Measurements from ENCODE around the genes KRT80, KRT84 and KRT78.

DNA sequence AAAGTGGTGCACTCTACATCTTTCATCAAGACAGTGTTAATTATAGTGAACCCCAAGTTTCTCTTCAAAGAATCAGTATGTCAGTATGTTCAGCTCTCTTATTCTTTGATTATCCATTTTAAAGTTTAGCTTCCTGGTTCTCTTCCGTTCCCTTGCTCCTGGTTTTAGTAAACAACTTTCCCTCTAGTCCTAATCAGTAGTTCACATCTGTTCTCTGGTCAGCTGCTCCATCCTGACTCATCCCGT is 3.4 kb upstream of the ANKRD33 start:
- PRO-cap, 3 experiments = no peak in any of the 3 experiments
- RAMPAGE, long total RNA = no peak
- RRBS, 2 experiments = no CpG with 5 or more reads among the region's 2 CpGs

DNA sequence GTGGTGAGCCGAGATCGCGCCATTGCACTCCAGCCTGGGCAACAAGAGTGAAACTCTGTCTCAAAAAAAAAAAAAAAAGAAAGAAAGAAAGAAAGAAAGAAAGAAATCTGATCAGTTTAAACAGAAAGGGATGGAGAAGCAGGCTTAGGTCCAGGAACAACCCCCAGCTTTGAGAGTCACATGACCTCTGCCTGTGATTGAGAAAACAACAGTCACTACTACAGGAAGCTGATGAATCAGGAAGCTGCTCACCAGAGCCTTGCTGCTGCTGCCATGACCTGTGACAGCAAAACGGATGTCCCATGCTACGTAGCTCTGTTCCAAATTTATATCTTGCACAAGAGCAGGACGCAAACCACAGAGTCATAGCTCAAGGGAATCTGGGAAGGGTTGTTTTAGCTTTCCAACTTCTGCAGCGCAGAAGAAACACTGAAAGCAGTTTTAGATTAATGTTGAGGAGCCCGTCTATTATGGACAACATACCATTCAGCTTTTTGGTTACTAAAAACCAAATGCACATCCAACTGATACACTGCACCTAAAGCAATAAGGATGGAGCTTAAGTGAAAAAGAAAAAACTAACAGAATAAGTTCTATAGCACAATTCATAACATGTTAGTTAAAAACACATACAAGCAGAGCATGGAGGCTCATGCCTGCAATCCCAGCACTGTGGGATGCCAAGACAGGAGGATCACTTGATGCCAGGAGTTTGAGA is 1.9 kb upstream of the ANKRD33 start:
- PRO-cap, 3 experiments = no peak in any of the 3 experiments
- RAMPAGE, long total RNA = no peak
- RRBS, 2 experiments = no CpG with 5 or more reads among the region's 8 CpGs

GRCh38 chr12:51906363-51906609 is 1.0 kb upstream of the ACVRL1 start:
- PRO-cap, 3 experiments = no peak in any of the 3 experiments
- RAMPAGE, long total RNA = no peak
- RRBS, 2 experiments = no CpG with 5 or more reads among the region's 1 CpG

- PRO-cap, 3 experiments = no peak in any of the 3 experiments
- RAMPAGE, long total RNA = no peak
- RRBS, 2 experiments = no CpG with 5 or more reads among the region's 10 CpGs
Observed at GRCh38 chr12:52008441-52009418, 2.0 kb downstream of the TAMALIN start.

DNA sequence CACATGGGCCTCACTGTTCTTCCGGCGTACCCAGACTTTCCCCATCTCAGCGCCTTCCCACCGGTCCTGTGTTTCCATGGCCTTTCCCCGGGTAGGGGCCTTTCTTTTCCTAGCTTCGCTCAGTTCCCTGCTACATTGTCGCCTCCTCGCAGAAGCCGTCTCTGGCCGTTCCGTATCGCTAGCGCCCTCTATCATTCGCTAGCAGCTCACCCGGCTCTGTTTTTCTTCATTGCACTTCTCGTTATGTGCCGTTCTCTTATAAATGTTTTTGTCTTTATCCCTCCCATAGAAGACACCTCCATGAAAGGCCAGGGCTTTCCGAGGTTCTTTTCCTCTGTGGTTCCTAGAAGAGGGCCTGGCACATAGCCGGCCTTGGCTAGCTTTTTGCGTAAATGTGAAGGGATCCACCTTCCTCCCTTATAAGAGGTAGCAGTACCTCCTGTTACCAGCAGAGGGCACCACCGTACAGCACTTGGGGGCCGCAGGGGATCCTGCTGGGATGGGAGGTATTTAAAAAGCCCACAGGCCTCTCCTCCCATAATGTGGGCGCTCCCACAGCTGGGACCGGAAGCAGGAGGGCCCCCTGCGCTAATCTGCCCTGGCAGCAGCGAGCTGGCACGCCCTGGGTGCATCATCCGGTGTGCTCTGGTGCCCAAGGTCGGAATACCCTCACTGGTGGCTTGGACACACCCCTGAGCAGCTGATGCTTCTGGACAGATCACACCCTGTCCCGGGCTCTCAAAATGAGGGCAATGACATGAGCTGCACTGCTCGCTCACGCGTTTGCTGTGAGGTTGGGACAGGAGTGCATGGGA is 18.8 kb downstream of the TAMALIN start:
- PRO-cap, 3 experiments = peak in 3 of 3 experiments; most common plus-strand start position 741 of the sequence (in 2); most common minus-strand start position 163 of the sequence (in 2)
- RAMPAGE, long total RNA = no peak
- RRBS, 2 experiments = 1 to 3% methylated on average over 12 of the region's 33 CpGs

GRCh38 chr12:52042581-52043055 is 8.6 kb upstream of the NR4A1 start:
- PRO-cap, 3 experiments = no peak in any of the 3 experiments
- RAMPAGE, long total RNA = no peak
- RRBS, 2 experiments = no CpG with 5 or more reads among the region's 5 CpGs

- PRO-cap, 3 experiments = peak in 3 of 3 experiments; most common plus-strand start chr12:52044702 (in 2); most common minus-strand start chr12:52044549 (in 3)
- RAMPAGE, long total RNA = no peak
- RRBS, 2 experiments = 9 to 11% methylated on average over 4 of the region's 28 CpGs
Observed at GRCh38 chr12:52043848-52044882, 7.1 kb upstream of the NR4A1 start.

DNA sequence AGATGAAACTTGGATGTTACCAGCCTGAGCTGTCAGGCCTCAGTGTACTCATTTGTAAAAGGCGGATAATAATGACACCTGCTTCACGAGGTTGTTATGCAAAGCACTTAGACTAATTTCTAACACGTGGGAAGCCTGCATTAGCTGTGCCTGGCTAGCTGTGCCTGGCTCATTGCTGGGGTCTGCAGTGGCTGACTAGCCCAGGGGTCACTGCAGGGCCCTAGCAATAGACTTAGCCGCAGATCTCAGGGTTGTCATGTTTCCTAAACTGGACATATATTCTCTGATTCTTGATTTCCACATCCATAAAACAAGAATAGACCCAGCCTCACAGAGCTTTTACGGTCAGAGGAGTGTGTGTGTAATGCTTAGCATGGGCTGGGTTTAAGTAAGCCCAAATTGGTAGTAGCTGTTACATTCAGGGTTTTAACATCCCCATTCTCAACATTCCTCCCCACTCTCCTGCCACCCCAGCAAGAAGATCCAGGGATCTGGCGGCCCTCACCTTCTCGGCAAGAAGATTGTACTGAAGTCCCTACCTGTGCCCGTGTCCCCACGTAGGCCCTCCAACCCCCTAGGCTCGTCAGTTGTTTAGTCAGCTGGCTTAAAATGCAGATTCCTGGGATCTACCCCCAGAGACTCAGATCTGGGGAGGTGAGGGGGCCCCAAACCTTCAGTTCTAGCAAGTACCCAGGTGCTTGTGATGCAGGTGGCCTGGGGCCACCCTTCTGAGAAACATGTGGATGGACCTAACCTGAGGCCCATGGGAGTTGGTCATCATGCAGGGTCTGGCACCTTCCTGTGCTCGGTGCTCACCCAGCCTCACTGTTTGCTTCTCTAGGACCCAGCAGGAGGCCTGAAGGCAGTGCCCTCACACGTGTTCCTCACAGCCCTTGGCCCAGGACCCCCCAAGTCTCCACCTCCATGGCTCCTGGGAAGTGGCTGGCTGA is 8.6 kb downstream of the NR4A1 start:
- PRO-cap, 3 experiments = no peak in any of the 3 experiments
- RAMPAGE, long total RNA = no peak
- RRBS, 2 experiments = no CpG with 5 or more reads among the region's 12 CpGs

GRCh38 chr12:52068988-52069271 is 848 bp upstream of the ATG101 start:
- PRO-cap, 3 experiments = no peak in any of the 3 experiments
- RAMPAGE, long total RNA = no peak
- RRBS, 2 experiments = no CpG with 5 or more reads among the region's 4 CpGs

DNA sequence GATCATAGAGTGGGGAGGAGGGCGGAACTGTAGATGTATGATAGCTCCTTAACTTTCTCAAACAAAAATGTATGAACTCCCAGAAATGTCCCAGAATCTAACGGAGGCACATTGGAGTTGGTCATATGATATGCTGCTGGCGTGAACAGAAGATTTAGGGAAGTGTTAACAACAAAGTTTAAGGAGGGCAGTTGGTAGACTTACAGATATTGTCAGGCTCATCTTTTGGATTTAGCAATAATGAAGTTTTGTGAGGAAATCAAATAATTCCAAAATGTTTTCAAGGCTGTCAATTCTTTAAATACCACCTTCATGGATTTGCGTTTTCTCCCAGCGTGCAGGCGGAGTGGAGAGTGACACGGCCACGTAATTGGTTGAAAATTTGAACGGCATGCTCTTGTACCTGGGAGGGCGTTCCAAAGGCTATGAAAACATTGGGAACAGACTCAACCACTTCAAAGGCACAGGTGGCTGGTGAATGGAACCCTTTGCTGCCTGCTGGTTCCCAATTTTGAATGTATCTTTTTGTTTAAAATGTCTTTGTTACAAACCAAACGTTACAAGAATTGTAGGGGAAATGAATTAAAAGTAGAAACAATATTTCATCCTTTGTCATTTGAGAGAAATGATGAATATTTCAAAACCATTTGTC is 12.3 kb downstream of the SMIM41 start:
- PRO-cap, 3 experiments = no peak in any of the 3 experiments
- RAMPAGE, long total RNA = no peak
- RRBS, 2 experiments = no CpG with 5 or more reads among the region's 11 CpGs

DNA sequence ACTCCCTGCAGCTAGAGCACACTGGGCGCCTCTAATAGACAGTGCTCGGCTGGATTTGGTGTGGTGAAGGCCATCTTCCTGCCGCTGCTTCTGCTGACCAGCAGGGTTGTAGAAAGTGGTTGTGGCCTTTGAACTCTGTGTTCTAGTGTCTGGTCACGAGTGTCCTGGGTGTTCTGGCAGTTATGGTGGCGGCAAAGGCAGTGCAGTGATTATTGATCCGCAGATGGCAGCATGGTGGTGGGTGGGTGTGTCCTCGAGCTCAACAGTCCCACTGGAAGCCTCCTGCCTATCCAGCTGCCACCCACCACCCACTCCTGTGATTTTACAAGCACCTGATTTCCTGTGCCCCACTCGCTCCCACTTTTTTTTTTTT is 43.4 kb downstream of the SMIM41 start:
- PRO-cap, 3 experiments = no peak in any of the 3 experiments
- RAMPAGE, long total RNA = no peak
- RRBS, 2 experiments = no CpG with 5 or more reads among the region's 8 CpGs

DNA sequence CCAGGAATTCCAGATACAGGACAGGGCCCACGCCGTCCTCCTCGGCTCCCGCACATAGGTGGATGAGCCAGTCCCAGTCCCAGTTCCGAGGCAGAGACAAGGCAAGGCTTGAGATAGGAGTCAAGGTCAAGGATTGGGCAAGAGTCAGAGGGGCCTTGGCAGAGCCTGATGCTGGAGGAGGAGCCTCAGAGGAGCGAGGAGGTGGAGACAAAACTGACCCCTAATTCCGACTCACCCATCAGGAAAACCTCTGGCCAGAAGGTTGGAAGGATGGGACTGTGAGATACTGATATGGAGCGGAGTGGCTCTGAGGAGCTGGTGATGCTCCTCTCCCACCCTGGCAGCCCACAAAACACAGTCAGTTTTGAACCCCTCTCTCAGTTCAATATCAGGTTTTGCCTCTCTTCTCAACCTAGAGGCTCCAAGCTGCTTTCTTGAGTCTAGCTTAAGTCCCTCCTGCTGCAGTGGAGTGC is 20.9 kb downstream of the KRT80 start:
- PRO-cap, 3 experiments = no peak in any of the 3 experiments
- RAMPAGE, long total RNA = no peak
- RRBS, 2 experiments = no CpG with 5 or more reads among the region's 8 CpGs

DNA sequence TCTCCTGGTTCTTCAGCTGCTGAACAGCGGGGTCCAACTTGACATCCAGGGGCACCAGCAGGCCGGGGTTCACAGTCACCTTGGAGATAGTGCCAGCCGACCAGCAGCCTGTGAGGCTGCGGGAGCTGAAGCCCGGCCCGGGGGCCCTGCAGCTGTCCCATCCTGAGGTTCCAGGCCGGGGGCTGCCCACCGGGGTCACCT is 261 bp downstream of the KRT80 start:
- PRO-cap, 3 experiments = no peak in any of the 3 experiments
- RAMPAGE, long total RNA = no peak
- RRBS, 2 experiments = 28 to 29% methylated on average over 6 of the region's 8 CpGs

- PRO-cap, 3 experiments = peak in 1 of 3 experiments; most common minus-strand start chr12:52192014 (in 1)
- RAMPAGE, long total RNA = no peak
- RRBS, 2 experiments = 23 to 24% methylated on average over 3 of the region's 21 CpGs
Observed at GRCh38 chr12:52191854-52192965, at the start of gene KRT80. KRT80 (minus strand) TSS chr12:52192014.

- PRO-cap, 3 experiments = no peak in any of the 3 experiments
- RAMPAGE, long total RNA = no peak
- RRBS, 2 experiments = no CpG with 5 or more reads among the region's 7 CpGs
Observed at GRCh38 chr12:52193909-52194412, 2.1 kb upstream of the KRT80 start.

DNA sequence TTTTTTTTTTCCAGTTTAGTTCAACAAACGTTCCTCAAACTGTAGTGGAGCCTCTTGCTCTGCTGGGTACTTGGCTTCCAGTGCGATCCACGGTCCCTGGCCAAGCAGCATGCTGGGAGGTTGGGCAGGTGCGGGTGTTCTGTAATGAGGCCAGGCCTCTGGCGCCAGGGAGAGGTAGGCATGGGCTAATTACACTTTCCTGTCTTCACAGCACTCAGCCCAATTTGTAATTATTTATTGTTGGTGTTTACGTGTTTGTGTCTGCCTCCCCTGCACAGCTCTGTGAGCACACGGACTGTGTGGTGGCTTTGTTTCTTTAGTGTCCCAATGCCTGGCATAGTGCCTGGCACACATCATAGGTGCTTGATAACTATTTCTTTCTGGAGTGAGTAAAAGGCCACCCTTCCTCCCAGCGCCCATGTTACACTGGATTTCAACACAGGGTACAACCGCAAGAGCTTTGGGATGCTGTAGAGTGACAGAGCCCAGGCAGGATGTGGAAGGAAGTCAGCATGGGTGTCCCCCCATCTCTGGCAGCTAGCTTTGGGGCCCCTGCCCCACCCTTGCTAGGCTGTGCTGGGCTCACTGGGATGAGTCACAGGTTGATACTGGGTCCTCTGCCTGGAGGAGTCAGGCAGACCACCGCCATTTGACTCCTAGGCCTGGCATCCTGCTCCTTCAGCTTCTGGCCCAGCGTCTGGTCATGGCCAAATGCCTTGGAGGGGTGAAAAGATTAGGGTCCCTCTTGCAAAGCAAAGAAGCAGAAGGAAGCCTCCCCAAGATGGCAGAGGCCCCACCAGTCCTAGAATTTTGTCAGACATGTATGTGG is 6.0 kb upstream of the KRT80 start:
- PRO-cap, 3 experiments = no peak in any of the 3 experiments
- RAMPAGE, long total RNA = no peak
- RRBS, 2 experiments = no CpG with 5 or more reads among the region's 11 CpGs

DNA sequence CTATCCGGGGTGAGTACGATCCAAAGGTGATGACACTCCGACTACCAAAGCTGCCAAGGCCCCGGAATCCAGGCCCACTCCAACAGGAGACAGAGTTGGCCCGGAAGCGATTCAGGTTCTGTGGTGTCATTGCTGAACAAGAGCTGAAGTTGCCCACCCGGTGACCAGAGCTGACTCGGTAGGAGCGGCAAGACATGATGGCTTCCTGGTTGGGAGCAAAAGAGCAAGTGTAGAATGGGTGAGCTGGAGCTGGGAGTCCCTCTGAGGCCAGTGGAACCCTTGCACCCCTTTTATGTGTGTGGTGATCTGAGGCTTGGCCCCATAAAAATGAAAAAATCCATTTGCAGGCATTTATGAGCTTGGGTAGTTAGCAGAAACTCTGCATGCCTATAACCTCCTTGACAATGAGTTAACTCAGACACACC is at the start of gene KRT84:
TSS of gene KRT84 (minus strand) at position 263 of the 425 bp plus-strand sequence.
- PRO-cap, 3 experiments = no peak in any of the 3 experiments
- RAMPAGE, long total RNA = no peak
- RRBS, 2 experiments = 54 to 56% methylated on average over 7 of the region's 9 CpGs

DNA sequence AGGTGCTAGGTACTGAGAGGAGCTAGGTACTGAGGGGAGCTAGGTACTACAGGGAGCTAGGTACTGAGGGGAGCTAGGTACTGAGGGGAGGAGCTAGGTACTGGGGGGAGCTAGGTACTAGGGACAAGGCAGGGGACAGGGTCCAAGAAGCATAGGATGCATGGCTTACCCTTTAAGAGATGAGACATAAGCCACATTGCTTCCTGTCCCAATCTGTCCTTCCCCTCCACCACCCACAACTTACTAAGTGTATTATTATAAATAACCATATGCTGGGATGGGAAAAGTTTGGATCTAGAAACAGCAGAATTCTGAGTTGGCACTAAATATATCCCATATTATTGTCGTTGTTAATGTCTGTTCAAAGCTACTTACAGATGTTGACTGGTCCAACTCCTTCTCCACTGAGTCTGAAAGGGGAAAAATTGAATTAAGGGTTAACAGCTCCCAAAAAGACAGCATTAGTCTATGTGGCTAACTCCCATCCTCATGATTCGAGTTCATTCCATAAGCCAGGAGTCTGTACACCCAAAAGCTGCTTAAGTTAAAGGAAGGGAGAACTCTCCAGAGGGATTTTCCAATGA is 4.7 kb downstream of the KRT5 start:
- PRO-cap, 3 experiments = no peak in any of the 3 experiments
- RAMPAGE, long total RNA = no peak
- RRBS, 2 experiments = no CpG with 5 or more reads among the region's 2 CpGs

- PRO-cap, 3 experiments = no peak in any of the 3 experiments
- RAMPAGE, long total RNA = no peak
- RRBS, 2 experiments = no CpG with 5 or more reads among the region's 9 CpGs
Observed at GRCh38 chr12:52768816-52769283, 8.3 kb downstream of the KRT76 start.

DNA sequence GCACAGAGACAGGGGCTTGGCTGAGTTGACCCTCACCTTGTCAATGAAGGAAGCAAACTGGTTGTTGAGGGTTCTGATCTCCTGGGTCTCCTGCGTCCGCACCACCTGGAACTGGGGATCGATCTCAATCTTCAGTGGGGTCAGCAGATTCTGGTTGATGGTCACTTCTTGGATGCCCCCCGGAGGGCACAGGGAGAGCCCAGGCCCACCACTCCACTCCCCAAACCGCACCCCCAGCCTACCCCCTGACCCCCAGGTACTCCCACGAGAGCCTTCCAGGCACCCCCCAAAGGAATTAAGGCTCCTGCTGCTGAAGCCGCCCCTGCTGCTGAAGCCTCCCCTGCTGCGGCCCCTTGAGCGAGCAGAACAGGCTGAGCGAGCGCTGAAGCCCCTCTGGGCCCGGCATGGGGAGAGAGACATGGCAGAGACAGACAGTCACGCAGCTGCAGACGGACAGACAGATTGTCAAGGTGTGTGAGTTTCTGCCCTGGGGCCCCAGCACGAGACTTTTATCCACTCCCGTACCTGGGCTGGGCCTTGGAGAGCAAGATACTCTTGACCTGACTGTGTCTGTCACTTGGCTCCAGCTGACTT is at the start of gene KRT78:
TSS of gene KRT78 (minus strand) at position 484 of the 594 bp plus-strand sequence.
- PRO-cap, 3 experiments = no peak in any of the 3 experiments
- RAMPAGE, long total RNA = no peak
- RRBS, 2 experiments = no CpG with 5 or more reads among the region's 16 CpGs